Cardiac septum (tissue), 1 donor: Measurements from ENCODE around the genes TMEM125, ELOVL1 and PTPRF.

DNA sequence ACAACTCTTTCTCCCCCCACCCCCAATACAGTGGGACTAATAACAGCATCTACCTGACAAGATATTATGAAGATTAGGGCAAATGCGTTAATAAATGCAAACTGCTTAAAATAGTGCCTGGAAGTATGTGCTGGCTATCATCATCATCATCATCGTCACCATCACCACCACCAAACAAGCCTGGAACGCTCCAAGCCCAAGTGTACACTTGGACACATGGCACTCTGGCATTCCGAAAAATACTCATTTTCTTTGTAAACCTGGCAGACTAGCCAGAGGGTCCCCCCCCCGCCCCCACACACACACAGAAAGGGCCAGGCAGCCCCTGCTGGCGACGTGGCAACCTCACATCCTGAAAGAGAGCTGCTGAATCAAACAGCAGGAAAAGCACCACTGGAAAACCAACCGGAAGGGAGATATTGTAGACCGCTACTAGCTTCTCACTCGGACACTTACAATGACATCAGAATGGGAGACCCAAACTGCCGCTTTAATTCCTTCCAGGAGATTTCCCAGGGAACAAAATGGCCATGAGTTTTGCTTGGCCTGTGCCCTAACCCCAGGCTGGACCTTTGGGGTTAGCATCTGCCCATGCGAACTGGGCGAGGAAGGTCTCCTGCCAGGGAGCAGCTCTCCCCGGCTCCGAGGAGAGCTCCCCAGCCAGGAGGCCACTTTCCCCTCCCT, 959 bp downstream of the P3H1 start:
- PRO-cap, result no peak

GRCh38 chr1:42795575-42795797, 10.7 kb downstream of the TMEM269 start:
- PRO-cap, result unidirectional peak, minus-strand start at chr1:42795694

DNA sequence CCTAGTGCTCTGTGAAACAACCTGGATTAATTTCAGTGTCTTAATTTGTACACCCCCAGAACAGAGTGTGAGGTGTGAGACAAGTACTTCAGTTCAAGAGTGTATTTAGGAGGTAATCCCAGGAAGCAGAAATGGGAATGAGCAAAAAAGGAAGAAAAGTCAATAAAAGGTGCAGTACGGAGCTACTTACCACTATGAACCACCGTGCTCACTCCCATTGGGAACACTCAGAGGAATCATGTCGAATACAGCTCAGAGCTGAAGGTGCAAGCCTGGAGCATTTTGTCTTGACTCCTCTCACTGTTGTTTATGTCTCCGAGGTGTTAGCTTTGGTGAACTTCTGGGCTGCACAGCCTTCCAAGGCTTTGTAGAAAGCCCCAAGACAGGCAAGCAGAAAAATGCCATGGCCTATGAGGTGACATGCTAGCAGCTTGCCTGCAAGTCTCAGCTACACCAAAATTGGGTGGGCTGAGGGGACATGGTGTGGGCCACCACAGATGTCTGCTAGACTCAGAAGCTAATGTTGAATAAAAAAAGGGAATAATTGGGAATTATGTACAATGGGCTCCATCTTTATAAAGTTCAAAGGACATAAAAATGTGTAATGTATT, 7.4 kb upstream of the SVBP start:
- PRO-cap, result no peak

GRCh38 chr1:42850971-42851440, 4.6 kb downstream of the ZNF691 start:
- PRO-cap, result no peak

DNA sequence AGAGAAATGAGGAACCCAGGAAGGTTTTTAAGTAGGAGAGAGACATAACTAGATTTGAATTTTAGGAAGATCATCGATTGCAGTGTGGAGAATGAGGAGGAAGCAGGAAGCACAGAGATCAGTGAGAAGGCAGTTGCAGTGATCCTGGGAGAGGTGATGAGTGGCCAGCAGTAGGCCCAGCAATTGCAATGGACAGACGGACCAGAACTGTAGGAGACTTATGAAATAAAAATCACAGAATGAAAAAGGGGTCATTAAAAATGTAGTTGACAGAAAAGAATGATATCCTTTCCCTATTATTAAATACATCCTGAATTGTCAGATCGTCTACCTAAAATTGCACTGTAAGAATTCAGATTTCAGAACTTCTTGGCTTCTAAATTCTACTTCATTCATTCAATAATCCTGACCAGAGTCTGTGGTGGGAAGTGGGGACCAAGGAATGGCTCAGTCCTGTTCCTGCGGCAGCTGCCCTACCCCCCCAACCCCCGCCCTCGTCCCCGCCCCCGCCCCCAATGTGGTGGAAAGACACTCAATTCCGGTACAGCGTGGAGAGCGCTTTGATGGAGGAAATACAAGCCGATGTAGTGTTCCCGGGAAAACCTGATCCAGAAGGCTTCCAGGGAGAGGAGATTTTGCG, 35.1 kb downstream of the SLC2A1 start:
- PRO-cap, result no peak

- PRO-cap, result bidirectional peak, plus-strand start at chr1:42924460, minus-strand start at chr1:42924282
Observed at GRCh38 chr1:42924056-42924378, 34.7 kb downstream of the SLC2A1 start.

DNA sequence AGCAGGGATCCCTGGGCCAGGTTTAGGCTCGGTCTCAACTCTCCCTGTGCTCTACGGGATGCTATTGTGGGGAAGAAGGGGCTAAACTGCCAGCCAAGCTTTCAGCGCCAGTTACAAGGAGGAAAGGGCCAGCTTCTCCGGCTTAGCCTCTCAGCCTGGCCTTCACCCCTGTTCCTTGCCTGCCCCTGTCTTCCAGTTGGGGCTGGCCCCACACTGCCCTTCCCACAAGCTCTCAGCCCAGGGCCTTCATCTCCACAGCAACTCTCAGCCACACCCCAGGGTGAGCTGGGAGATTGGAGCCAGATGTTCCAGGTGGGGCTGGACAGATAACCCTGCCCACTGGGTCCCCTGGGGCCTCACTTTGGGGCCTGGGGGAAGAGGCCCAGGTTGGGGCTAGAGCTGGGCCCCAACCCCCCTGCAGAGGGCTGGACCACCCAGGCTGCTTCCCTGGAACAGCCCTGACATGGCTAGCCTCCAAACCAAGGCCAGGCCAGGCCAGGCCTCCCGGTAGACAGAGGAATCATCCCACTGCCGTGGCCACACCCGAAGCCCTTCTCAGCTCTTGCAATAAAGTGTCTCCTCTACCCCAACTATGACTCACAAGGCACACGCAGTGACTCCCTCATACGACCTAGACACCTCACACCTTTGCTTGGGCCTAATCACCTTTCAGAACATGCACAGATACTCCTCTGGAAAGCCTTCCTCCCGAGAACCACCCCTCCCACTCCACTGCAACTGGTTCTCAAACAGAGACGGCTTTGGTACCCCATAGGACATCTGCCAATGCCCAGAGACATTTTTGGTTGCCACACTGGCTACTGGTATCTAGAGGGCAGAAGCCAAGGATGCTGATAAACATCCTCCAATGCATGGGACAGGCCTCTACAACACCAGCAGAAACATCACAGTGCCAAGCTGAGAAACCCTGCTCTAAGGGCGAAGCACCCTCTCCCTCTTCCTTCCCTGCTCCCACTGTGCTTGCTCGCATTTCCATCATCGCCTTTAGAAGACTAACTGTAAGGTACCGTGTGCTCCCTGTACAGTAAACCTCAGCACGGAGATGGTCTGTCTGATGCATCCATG, 22.2 kb downstream of the SLC2A1 start:
- PRO-cap, result no peak

DNA sequence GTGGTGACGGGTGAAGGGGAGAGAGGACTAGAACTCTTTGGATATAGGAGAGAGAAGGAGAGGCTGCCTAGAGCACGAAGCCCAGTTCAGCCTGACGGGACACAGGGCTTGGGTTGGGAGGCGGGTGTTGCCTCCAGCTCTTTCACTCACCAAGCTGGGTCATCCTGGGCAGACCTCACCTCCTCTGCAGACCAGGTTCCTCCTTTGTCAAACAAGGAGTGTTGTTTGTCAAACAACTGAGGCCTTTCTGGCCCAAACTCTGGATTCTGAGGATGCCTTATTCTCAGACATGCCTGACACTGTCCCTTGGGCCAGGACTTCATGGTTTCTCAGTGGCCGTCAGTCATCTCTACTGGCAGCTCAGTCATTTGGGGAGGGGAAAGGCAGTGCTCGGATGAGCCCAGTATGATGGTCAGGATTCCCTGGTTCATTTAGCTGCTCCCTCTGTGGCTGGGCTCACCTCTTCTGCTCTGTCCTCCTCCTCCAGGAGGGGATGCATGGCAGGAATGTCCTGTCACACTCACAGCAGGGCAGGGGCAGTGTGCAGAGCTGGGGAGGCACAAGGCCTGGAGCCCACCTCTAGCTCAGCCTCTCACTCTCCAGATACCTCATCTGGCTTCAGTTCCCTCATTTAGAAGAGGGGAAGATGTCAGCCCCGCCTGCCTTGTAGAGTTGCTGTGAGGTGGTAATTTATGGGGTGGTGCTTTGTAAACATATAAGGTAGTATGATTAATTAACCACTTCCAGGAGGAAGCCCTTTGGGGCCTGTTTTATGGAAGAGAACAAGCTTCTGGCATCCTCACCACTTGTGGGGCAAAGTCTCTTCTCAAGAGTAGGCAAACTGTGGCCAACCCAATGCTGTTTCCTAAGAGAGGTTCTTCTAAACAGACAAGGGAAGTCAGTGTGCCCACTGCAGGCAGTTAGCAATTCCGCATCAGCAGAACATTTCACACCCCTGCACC, 20.6 kb downstream of the SLC2A1 start:
- PRO-cap, result no peak

- PRO-cap, result no peak
Observed at GRCh38 chr1:42947591-42948156, 11.0 kb downstream of the SLC2A1 start.

DNA sequence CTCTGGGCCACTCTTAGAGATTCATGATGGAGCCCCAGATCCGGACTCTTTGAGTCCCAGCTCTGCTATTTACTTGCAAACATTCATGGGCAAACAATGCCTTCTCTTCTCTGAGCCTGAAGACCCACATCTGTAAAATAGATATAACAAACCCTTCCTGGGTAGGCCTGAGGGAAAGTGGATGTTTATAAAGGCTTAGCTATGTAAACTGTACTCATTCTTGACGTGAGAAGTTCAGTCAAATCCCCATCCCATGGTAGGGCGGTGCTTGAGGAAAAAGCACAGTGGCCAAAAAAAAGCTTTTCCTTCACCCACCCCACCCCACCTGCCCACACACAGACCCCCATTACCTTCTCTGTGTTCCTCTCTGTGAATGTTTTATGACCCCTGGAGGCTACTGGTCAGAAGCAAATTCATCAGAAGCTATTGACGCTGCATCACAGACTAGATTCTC, 3.1 kb upstream of the SLC2A1 start:
- PRO-cap, result no peak

- PRO-cap, result no peak
Observed at GRCh38 chr1:43067774-43068649, 79.7 kb upstream of the CFAP144 start.

- PRO-cap, result no peak
Observed at GRCh38 chr1:43121199-43121898, 26.4 kb upstream of the CFAP144 start.

GRCh38 chr1:43269637-43270188, at the start of gene TMEM125:
TSS of gene TMEM125 (plus strand) at chr1:43269983.
- PRO-cap, result no peak

GRCh38 chr1:43303784-43304160, 3.0 kb downstream of the TIE1 start:
- PRO-cap, result unidirectional peak, minus-strand start at chr1:43303966

DNA sequence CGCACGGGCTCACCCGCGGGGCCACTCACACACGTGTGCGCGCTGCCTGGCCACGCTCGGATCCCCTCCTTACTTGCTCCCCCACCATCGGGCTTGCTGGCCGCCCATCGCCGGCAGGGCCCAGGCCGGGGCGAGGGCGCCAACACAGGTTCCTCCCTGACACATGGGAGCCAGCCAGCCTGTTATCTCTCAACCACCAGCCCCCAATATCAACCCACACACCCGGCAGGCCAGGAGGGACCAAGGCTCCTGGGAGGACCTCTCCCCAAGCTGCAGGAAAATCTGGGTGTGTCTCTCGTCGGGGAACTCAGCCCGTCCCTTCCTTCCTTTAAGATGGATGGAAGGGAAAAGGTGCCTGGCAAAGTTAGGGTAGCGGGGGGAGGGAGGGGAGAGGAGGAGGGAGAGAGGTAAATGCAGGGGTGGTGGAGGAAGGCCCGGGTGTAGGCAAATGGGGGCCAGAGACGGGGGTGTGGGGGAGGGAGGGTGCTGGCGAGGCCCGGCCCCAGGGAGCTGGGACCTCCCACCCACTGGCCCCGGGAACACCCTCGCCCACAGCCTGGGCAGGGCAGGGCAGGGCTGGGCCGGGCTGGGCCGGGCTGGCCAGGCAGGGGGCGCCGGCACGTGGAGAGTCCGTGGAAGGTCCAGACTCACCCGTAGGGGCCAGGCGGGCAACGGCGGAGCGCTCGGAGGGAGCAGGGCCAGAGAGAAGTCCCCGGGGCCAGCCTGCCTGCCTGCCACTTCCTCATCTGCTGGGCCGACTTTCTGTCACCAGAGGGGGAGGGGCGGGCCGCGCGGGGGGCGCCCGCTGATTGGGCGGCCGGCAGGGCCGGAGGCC, at the start of gene ELOVL1:
Gene ELOVL1, minus strand, starts transcription at position 748 of the 835 bp plus-strand sequence.
- PRO-cap, result bidirectional peak, plus-strand start outside the sequence, minus-strand start at position 748 of the sequence

GRCh38 chr1:43381811-43382613, 7.6 kb downstream of the MED8 start:
- PRO-cap, result no peak

DNA sequence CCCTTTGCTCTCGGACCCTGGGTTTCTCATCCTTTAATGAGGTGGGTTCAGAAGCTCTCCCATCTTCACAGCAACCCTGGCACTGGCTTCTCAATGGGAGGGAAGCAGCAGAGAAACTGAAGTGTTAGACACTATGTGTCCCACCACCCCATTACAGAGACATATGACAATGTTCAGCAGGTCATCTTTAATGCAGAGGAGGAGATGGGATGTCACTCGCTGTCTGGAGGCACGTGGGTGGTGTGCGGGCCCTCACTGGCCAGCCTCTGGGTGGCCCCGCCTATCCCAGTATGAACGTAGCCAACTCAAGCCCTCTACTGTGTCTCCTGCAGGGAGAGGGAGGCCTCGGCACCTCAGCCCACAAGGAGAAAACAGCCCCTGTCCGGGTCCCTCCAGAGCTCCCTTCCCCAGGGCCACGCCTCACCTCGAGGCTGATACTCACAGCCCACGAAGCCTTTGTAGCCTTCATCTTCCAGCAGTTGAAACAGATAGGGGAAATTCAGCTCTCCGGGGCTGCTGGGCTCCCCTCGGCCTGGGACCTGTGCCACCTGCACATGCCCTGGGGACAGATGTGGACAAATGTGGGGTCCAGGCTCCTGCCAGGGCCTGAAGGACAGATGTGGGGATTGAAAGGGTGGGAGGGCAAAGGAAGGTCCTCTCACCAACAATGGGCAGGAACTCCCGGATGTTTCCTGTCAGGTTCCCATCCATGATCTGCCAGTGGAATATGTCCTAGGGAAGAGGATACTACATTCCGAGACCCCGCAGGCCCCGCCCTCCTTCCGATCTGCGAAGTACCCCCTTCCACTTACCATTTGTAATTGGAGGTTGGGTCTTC, 2.5 kb downstream of the HYI start:
- PRO-cap, result no peak

GRCh38 chr1:43530600-43531205, at the start of gene PTPRF:
TSS of gene PTPRF (plus strand) at chr1:43530883.
- PRO-cap, result unidirectional peak, plus-strand start at chr1:43530875

DNA sequence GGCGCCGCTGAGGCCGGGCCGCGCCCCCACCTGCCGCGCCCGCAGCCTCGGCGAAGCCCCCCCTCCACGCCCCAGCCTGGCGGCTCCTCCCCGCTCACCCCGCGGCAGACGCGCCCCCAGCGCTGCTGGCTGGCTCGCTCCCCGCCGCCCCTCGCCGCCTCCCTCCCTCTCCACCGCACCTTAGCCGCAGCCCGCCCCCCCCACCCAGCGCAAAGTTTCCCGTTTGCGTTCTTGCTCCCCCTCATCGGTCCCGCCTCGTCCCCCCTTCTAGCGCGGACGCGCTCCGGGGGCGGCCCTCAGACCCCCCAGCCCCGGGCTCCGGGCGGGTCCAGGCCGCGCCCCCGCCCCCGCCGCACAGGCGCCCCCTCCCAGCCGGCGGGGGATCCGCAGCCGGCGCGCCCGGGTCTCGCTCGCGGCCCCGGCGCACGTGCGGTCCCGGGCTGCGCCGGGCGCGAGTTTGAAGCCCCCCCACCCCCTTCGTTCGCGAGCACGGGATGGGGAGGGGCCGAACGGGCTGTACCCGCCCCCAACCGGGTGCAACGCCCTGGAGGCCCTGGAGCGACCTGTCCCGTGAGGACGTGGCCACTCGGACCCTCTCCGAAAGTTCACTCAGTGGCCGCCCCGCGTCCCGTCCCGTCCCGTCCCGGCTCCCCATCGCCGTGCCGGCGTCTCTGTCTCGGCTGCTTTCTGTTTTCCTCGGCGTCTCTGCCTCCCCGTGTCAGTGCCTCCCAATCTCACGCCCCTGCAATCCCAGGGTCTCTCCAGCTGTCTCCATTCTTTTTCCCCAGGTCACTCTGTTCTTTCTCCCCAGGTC, 730 bp downstream of the PTPRF start:
- PRO-cap, result no peak

GRCh38 chr1:43578275-43578651, 47.6 kb downstream of the PTPRF start:
- PRO-cap, result no peak